ENCODE results near the gene IGSF1.

DNA sequence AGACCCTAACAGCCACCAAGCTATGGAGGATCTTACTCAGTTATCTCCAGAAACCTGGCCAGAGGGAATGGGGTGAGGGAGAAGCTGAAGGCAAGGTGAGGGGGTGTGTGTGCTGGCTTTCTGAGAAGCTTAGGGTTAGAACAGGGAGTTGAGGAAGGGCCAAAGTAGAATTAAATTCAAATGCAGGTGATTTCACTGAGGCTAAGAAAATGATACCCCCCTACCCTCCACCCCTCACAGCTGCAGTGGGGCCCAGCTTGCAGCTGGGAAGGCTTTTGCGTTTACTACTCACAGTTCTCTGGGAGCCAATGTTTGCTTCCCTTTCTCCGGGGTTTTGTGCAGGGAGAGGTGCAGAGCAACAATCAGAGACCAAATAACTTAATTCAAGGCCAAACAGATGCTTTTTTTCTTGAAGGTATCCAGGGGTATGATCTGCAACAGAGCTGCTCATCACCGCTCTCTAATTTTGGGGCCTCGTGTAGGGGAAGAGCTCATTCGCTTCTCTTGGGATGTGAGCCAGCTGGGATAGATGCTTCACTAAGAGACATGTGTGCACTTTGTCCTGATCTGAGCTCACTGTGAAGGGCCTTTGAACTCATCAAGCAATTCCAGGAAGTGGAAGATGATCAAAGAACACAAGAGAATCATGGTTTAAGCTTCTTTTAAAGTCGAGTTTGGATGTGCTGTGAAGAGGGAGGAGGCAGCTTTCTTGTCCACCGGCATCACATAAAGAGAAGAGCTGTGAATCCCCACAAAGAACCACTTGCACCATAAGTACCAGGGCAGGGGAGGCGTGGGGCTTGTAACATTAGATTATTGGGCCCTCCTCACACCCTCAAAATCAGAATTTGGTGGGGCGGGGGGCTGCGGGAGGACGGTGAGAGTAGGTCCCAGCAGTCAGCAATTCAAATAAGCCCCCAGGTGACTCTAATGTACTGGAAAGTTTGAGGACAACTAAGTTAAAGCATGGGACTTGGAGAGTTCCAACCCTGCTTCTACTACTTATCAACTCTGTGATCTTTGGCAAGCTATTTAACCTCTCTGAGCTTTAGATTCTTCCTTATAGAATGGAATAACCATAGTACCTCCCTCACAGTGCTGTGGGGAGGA is 122.8 kb upstream of the C1GALT1C1 start:
- PRO-cap, 2 experiments = no peak in any of the 2 experiments

GRCh38 chrX:120754939-120755648 is 120.6 kb downstream of the CT47B1 start:
- PRO-cap, 2 experiments = no peak in any of the 2 experiments

DNA sequence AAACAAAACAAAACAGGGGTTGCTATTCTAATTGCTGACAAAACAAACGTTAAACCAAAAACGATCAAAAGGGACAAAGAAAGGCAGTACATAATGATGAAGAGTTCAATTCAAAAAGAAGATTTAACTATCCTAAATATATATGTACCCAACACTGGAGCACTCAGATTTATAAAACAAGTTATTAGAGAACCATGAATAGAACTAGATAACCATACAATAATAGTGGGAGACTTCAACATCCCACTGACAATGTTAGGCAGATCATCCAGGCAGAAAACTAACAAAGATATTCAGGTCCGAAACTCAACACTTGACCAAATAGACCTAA is 456.7 kb upstream of the GRIA3 start:
- PRO-cap, 2 experiments = no peak in any of the 2 experiments

- PRO-cap, 2 experiments = no peak in any of the 2 experiments
Measured at GRCh38 chrX:123201566-123201947, 17.5 kb downstream of the GRIA3 start.

DNA sequence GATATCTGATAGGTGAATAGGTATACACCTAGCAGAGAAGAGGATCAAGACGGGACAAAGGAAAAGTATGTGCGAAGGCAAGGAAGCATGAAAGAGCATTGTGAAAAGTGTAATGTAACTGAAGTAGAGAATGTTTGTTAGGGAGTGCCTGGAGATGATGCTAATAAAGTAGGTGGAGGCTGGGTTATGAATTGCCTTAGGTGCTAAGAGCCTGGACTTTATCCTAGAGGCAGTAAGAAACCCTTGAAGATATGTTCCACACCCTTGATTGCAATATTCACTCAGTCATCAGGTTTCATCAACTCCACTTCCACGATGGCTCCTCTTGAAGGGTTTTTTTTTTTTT is 49.9 kb upstream of the XIAP start:
- PRO-cap, 2 experiments = no peak in any of the 2 experiments

DNA sequence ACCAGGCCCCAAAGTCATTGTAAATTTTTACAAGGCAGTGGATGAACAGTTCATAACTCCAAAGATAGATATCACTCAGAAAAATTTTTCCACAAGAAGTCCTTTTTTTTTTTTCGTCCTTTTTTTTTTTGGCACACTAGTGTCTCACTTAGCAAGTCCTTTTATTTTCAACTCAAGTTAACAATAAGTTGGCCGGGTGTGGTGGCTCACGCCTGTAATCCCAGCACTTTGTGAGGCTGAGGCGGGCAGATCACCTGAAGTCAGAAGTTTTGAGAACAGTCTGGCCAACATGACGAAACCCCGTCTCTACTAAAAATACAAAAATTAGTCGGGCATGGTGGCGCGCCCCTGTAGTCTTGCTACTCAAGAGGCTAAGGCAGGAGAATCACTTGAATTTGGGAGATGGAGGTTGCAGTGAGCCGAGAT is 12.4 kb downstream of the XIAP start:
- PRO-cap, 2 experiments = no peak in any of the 2 experiments

DNA sequence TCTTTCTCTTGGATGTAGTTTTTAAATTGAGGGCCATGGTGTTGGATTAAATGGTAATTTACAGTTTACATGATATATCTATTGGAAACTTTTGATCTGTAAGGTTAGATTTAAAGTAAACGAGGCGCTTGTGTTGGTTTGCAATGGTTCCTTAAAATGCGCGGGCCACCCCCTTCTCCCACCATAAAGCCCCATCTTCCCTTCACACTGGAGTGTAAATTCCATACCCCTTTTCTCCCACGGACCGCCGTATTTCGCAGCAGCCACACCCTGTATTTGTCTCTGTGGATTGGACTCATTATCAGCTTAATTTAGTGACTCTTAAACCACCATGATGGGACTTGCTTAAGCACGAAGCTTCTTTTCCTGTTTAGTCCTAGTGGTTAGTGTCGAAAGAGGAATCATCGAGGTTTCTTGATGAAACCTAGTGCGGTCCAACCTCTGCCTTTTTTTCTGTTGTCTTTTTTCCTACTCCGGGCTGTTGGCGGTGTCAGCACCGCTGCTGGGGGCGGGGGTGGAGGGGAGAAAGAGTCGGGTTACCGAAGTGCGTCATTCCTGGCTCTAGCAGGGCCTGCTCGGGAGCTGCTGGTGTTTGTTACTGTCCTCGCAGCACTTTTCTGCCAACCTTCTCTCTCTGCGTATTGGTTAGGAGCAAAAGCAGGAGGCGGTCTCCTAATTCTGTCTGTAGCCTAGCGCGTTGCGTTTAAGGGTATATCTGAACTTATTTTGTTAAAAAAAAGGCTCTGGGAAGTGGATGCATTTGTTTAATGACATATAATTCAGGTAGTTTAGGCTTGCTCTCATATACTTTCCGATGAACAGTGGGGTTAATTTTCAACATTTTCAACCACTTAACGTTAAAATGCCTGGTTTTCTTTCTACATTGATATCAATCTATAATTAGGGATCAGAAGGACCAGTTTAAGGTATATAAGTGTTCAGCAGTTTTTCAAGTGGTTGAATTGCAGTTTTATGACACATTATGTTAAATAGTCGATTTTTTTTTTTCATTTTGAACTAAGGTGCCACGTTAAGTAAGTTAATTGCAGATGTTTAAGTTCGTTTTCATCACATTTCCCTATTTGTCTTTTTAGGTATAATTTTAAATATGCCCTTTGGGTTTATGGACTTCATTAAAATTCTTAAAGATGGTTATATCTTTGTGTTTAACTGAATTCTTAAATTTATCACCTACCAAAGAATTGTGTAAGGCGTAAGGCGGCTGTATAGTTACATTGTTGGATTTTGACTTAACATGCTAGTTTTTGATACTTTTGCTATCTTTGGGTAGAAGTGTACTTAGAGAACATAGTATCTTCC is 1.6 kb downstream of the STAG2 start:
- PRO-cap, 2 experiments = peak in 2 of 2 experiments; most common plus-strand start position 641 of the sequence (in 1); most common minus-strand start position 455 of the sequence (in 2)

DNA sequence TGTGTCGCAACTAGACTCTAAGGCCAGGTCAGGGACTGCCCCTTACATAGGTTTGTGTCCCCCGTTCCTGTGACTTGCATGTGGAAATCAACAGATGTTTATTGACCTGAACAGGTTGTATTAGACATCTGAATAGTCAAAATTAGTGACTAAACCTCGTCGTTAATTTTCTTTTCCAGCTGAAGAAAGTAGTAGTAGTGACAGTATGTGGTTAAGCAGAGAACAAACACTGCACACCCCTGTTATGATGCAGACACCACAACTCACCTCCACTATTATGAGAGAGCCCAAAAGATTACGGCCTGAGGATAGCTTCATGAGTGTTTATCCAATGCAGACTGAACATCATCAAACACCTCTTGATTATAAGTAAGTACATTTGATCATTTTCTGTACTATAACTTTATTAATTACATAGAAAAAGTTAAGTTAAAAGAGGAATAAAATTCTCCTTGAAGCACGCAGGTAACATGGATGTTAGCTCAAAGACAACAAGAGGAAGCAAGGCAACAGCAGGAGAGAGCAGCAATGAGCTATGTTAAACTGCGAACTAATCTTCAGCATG is 129.0 kb downstream of the STAG2 start:
- PRO-cap, 2 experiments = no peak in any of the 2 experiments

DNA sequence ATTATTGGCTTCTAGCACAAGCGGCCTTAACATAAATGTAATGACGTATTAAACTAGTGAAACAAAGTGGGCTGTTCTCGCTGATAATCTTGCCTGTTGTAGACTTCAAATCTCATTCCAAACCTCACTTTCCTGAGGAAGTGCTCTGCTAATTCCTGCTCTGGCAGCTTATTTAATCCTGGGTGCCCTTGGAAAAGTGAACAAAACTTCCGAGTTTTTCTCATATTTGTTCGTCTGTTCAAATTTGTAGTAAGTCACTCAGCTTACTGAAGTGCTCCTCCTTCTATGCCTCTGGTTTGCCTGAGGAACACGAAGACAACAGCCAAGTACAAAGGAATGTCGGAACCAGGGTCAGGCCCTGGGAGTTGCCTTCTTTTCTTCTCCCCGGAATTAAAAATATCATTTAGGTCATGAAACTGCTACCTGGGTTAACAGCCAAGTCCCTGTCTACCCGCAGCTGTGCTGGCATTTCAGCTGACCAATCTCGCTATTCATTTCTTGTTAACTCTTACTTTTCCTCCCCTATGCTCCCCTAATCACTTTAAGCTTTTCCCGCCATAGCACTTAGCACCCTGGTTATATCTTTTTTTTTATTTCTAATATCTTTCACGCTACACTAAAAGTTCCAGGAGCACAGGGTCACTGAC is 137.6 kb upstream of the TEX13D start:
- PRO-cap, 2 experiments = no peak in any of the 2 experiments

DNA sequence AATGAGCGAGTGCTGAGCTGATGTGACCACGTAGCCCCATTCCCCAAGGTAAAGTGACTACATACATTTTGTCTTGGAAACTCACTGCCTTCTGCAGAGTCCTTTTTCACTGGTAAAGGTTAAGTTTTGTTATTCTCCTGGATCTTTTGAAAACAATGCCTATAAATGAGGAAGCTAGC is 115.4 kb upstream of the TEX13D start:
- PRO-cap, 2 experiments = no peak in any of the 2 experiments

GRCh38 chrX:124223600-124224125 is 108.8 kb upstream of the TEX13D start:
- PRO-cap, 2 experiments = no peak in any of the 2 experiments

DNA sequence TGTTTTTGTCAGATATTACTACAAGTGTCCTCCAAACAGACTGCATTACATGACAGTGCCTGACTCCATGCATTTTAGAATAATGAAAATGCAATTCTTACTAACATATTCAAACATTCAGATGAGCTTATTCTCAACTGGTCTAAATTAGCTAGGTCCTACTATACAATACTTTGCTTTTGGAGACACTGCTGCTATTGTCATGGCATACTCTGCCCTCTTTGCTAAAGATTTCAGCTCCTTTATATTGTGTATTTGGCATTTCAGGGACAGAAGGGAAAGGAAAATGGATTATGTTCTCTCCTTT is 385.5 kb upstream of the TEX13C start:
- PRO-cap, 2 experiments = no peak in any of the 2 experiments

GRCh38 chrX:126580951-126581569 is 28.4 kb upstream of the DCAF12L1 start:
- PRO-cap, 2 experiments = no peak in any of the 2 experiments

GRCh38 chrX:127654656-127655093 is 397.5 kb downstream of the ACTRT1 start:
- PRO-cap, 2 experiments = no peak in any of the 2 experiments

- PRO-cap, 2 experiments = no peak in any of the 2 experiments
Measured at GRCh38 chrX:130097523-130098232, 12.6 kb downstream of the ELF4 start.

DNA sequence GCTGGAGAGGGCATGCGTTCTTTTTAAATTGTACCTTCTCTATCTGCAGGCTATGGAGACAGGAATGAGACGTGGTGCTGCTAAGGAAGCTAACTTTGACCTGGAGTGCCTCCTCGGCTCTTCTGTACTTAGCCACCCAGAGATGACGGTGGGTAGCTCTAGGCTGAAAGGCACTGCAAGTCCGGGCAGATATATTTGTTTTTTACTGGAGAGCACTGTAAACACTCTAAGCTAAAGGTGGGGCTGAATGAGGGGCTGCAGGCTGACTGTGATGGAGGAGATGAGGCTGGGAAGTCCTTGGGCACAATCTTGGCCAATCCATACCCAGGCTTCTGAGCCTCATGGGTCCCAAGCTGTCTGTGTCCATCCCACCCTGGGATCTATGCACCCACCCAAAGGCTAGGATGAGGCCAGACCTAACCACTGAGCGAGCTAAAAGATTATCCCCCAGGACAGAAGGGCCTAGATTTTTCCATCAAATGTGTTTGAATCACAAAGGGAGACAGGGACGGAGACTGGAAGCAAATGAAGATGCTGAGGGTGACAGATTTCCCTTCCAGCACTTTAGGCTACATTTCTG is 12.0 kb downstream of the ELF4 start:
- PRO-cap, 2 experiments = no peak in any of the 2 experiments

DNA sequence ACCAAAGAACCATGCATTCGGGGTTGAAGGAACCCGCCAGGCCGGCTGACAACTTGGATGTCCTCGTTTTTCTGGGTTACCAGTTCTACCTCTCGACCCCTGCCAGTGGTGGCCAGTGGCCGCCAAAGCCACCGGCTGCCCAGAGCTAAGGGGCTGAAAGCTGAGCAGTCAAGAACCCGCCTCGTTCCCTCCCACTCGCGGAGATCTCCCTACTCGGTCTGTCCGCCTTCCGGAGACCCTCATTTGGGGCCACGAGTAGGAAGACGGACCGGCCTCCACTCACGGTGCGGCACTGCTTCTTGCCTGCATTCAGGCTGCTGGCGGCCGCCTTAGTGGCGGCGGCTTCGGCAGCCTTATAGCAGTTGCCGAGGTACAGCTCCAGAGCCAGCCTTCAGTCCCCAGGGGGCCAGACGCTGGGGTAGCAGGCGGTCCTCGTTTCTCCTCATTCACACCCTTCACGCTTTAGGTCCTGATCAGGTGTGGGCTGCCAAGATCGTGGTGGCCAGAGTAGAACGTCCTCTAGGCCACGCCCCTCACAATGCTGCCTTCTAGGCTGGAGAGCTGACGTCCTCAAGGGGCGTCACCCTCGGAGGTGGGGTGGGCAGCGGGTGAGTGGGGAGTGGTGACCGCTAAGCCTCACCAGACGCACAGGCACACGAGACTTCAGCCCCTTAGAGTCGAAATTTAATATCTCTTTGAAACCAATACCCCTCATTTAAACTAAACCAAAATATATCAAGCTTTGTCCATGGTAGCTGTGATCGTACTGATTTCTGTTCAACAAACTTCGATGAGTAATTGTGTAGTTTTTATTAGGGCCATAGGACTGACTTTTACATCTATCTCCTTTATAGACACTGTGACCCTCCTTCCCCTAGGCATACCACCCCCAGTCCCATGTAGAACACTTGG is 122.2 kb downstream of the RBMX2 start:
- PRO-cap, 2 experiments = no peak in any of the 2 experiments

- PRO-cap, 2 experiments = no peak in any of the 2 experiments
Measured at GRCh38 chrX:130564225-130564564, 162.4 kb downstream of the RBMX2 start.

DNA sequence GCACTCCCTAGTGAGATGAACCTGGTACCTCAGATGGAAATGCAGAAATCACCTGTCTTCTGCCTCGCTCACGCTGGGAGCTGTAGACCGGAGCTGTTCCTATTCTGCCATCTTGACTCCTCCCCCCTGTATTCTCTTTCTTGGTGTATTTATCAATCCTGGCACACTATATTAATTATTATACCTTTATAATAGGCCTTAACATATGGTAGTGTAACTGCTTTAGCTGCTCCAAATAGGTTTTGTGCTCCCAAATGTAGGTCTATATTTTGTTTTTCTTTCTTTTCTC is 100.0 kb downstream of the ARHGAP36 start:
- PRO-cap, 2 experiments = no peak in any of the 2 experiments

- PRO-cap, 2 experiments = no peak in any of the 2 experiments
Measured at GRCh38 chrX:131289148-131289840, at the start of gene IGSF1. IGSF1 (minus strand) TSS chrX:131289306.